Mesenchymal stem cell of adipose (primary cell): ENCODE measurements around a stretch of chr10.

DNA sequence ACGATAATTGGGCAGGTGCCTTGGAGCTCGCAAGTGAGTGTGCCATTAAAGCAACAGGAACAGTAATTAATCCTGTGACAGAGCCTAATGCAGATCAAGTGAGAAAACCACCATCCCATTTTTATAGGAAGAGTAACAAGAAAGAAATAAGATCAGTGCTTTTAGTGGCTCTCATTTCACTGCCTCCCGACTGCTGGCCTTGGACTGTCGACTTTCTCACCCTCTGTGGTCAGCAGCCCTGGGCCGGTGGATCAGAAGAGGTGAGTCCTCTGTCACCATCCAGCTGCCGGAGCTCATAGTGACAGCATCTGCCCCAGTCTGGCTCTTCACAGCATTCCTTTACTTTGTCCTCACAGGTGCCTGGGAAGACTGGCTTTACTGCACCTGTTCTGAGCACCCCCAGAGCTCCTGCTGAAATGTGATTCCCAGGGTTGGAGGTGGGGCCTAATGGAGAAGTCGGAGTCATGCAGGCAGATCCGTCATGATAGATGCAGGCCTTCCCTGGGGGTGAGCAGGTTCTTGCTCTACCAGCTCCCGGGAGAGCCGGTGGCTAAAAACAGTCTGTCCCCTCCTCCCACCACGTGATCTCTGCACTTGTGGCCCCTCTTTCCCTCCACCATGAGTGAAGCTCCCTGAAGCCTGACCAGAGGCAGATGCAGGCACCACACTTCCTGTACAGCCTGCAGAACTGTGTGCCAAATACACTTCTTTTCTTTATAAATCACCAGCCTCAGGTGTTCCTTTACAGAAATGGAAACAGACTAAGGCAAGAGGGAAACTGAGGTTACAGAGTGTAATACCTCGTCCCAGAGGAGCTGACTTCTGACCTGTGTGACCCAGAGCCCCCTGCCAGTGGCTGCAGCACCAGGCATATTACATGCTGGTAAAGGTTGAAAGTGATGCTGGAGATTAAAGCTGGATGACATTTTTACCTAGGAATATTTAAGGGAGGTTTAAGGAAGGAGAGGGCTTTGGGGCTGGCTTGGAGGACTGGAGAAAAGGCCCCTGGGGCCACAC, 171.5 kb downstream of the ZMYND11 start:
- CAGE, long polyA plus RNA: no peak

- CAGE, long polyA plus RNA: no peak
Observed at GRCh38 chr10:311745-312432, 176.6 kb downstream of the ZMYND11 start.

- CAGE, long polyA plus RNA: no peak
Observed at GRCh38 chr10:333165-333880, 198.1 kb downstream of the ZMYND11 start.

- CAGE, long polyA plus RNA: no peak
Observed at GRCh38 chr10:373047-373473, 237.8 kb downstream of the ZMYND11 start.

- CAGE, long polyA plus RNA: no peak
Observed at GRCh38 chr10:387709-388366, 252.6 kb downstream of the ZMYND11 start.

GRCh38 chr10:628255-628864, 61.1 kb downstream of the DIP2C start:
- CAGE, long polyA plus RNA: no peak

DNA sequence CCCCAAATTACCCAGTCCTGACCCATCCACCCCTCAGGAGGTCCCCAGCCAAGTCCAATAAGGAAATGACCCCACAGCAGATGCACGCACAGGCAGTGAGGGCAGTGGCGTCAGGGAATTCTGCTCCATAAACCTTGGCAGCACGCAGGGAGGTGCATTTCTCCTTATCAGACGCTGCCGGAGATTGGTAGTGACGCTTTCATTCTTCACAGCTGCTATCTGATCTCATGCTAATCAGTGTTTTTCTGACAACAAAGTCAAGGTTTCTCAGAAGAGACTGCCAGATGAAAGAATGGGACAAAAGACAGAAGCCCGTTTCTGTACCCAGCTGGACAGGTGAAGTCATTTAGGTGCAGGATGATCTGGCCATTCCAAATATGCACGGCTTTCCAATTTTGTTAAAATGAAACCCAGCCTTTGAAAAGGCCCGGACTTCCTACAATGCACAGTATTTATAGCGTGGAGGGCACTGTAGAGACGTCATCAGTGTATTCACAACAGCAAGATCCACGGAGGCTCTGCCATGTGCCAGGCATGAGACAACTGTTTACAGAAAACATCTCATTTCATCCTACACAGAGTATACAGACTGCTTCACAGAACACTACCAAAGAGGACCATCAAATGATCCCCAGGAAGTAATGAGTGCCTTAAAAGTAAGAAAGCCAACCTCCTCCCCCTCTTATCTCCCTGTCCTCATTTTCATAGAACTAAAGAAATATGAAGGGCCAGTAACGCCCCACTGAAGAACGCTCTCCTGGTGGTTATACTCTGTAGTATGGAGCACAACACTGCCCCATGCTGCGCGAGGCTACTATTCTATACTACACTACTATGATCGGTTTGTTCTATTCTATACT, 35.2 kb downstream of the DIP2C start:
- CAGE, long polyA plus RNA: no peak

- CAGE, long polyA plus RNA: no peak
Observed at GRCh38 chr10:659754-660247, 29.7 kb downstream of the DIP2C start.

- CAGE, long polyA plus RNA: no peak
Observed at GRCh38 chr10:788618-789323, 99.3 kb upstream of the DIP2C start.

DNA sequence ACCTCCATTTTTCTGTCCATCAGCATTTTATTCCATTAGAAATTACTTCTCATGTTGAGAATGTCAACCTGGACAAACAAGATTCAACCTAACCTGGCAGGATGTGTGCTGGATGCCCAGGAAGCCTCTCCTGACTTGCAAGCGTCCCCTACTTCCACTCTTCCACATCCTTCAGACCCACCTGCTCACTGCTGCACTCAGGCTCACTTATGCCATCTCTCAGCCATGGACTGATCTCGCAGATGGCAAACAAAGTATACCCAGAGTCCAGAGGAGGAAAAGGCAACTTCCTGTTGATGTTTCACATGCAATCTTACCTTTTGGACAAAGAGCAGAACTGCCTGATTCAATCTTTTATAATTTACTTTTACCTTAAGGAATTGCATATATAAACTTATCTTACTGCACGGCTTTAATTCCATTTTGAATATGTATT, 28.5 kb downstream of the LARP4B start:
- CAGE, long polyA plus RNA: no peak

DNA sequence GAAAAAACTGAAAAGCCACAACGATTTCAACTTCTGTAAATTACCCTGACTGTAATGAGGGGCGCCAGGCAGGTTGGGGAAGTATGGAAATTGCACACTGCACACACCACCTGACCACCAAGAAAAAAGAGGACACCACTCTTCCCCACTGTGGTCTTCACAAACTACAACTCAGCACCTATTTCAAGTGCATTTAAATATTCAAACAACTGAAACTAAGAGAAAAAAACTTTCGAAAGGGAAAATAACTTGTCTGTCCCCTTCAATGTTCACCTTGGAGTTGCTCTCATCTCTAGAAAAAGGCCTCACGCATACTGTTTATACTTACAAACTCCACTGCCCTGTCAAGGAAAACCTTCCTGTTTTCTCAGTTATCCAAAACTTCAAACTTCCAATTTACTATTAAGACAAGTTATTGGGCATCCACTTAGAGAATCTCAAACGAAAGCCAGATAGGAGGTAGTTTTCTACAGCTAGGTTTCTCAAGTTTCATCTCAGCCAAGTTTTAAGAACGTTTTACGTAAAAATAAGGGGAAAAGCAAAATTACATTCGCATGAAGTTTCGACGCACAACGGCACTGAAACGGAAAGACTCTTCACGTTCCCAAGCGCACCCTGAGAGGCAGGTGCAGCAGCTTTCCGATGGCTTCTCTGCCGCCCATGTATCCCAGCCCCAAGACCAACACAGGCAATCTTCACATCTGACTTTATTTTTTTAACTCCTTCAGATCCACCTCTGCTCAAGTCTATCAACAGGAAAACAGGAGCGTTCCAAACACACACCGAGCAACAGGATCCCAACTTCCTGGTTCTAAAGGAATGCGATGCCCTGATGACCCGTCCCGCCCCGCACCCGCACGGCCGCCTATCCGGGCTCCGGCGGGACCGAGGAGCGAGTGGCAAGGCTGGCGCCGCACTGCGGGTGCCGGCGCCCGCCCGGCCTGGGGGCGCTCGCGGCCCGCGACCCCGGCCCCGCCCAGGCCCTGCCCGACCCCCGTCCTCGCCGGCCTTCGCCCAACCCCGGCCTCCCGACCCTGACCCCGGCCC, 1.2 kb downstream of the LARP4B start:
- CAGE, long polyA plus RNA: no peak

DNA sequence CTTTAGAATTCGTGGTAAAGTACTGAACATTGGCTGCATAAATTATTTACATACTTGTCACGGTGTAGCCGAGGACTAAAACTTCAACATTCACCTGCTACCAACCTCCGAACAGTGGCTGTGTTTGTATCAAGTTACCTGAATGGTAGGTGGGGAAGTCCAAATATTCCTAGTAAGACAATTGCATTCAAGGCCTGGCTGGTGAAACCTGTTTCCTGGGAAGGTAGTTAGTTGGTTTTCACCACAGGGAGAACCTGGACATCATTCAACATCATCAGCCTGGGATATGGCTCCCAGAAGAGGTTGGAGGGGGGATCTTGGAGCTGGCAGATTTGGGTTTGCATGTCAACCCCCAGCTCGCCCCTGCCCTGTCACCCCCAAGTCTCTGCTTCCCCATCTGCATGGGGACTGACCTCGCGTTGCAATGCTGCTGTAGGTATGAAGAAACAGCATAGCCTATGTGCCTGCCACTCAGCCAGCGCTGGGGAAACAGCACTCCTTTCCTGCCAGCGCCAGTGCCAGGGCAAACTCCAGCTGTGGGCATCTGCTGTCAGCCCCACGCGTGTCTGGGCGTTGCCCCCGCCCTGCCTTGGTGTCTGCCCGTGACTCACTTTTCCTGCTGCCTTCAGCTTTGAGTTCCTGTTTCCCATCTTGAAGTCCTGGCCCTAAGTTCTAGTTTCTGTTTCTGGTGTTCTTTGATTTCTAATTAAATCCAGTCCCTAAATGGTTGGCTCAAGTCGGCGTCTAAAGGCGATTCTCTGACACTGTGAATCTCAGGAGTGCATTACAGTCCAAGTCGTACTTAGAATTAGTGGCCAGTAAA, 12.8 kb upstream of the LARP4B start:
- CAGE, long polyA plus RNA: no peak

DNA sequence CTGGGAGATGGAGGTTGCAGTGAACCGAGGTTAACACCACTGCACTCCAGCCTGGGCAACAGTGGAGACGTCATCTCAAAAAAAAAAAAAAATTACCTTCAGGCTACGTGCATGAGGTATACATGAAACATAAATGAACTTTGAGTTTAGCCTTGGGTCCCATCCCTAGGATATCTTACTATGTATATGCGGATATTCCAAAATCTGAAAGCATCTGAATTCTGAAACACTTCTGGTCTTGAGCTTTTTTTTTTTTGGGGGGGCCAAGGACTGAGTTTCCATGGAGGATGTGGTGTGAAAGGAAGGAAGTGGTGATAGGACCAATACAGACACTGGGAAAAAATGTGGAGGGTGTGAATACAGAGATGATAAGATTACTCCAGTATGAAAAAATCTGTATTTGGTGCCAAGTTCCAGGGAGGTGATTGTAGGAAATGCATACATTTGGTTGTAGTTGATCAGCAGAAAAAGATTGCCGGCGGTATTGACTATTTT, 5.6 kb downstream of the WDR37 start:
- CAGE, long polyA plus RNA: no peak

- CAGE, long polyA plus RNA: no peak
Observed at GRCh38 chr10:1063250-1063870, 7.2 kb downstream of the WDR37 start.

DNA sequence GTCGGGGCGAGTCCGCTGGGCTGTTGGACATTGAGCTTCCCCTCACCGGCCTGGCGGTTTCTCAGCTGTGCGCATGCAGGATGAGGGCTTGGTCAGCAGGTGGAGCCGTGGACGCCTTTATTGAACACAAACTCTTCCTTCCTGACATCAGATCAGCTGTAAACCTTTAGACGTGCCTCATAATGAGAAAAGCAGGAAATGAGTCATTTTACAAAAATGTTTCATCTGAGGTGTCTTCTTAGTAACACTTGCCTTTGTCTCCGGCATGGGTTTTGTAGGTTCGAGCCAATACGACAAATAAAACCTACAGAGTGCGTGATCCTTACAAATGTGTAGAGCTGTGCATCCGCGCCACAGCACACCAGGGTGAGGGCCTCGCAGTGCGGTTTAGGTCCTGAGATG, 54.0 kb downstream of the WDR37 start:
- CAGE, long polyA plus RNA: no peak

DNA sequence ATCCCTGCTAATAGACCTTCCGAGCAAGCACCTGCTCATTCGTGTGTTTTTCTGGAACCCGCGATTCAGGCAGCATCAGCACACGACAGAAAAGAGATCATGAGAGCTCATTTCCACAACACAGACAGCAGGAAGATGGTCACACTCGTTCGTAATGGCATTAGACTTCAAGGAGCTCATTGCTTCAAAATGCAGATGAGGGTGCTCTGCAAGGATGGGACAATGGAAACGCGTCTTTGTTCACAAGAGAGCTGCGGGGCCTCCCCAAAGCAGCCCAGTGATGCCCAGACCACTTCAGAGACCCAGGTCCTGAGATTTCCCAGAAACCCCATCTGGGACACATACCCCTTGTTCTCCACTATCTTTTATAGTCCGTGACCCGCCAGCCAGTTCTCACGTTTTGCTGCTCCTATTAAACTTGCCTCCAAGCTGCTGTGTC, 285.7 kb upstream of the PFKP start:
- CAGE, long polyA plus RNA: no peak

- CAGE, long polyA plus RNA: no peak
Observed at GRCh38 chr10:3067750-3068086, 370 bp downstream of the PFKP start.

DNA sequence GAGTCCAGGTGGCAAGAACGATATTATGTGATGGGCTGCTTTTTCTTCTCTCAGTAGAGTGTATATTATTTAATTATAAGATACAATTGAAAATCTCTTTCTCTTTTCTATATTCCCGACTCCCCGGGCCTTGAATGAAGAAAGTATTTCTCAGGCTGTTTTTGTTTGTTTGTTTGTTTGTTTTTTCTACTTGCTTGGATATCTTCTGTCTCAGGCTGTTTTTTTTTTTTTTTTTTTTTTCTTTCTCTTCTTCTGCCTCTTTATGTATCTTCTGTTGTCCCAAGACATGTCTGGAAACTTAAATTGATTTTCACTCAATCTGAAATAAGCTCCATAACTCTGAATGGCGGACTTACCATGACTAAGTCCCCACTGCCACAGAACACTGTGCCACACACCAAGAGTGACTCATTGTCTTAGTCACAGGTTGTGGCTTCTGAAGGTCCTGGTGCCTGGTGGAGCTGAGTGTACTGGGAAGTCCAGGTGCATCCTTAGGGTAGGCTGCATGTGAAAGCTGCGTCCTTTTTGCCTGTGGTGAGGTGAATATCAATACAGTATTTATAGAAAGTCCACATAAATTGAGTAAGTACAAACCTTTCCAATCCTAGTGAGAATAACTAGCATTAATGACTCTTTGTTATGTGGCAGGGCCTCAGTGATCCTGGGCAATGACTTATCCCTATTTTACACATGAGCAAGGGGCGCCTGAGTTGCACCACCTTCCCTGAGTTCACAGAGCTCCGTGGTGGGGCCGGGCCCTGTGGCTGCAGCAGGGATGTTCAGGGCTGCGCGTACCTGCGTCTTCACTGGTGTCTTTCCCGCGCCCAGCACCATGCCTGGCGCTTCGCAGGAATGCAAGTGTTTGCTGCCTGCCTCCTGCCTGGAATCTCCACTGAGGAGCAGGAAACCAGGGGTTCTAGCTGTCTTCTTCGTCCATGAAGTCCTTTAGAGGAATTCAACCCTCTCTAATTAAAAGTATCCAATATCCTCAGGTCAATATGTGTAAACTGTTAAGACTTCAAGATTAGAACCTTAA, 4.2 kb downstream of the PFKP start:
- CAGE, long polyA plus RNA: no peak

DNA sequence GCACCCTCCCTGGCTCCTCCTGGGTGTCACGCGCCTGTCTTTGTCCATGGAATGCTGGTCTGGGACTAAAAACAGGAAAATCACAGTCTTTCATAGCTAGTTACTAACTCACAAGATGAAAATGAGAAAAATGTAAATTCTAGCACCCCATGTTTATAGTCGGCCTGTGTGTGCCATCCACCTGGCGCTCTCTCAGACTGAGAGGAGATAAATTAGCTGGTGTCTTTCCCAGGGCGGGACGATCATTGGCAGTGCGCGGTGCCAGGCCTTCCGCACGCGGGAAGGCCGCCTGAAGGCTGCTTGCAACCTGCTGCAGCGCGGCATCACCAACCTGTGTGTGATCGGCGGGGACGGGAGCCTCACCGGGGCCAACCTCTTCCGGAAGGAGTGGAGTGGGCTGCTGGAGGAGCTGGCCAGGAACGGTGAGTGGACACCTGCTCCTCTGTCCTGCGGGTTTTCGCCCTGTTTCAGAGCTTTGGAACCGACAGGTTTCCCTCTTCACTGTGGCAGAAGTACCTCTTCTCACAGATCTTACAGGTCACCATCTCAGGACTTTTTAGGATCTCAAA, 33.9 kb downstream of the PFKP start:
- CAGE, long polyA plus RNA: no peak

GRCh38 chr10:3173690-3173847, 987 bp upstream of the PITRM1 start:
- CAGE, long polyA plus RNA: no peak